Breast epithelium (tissue), 2 donors: ENCODE results near the gene CT45A5.

GRCh38 chrX:130959111-130959589 lies 56.1 kb upstream of the ENOX2 start:
- PRO-cap = no peak
- RAMPAGE, long total RNA, 2 experiments = no peak in any of the 2 experiments

DNA sequence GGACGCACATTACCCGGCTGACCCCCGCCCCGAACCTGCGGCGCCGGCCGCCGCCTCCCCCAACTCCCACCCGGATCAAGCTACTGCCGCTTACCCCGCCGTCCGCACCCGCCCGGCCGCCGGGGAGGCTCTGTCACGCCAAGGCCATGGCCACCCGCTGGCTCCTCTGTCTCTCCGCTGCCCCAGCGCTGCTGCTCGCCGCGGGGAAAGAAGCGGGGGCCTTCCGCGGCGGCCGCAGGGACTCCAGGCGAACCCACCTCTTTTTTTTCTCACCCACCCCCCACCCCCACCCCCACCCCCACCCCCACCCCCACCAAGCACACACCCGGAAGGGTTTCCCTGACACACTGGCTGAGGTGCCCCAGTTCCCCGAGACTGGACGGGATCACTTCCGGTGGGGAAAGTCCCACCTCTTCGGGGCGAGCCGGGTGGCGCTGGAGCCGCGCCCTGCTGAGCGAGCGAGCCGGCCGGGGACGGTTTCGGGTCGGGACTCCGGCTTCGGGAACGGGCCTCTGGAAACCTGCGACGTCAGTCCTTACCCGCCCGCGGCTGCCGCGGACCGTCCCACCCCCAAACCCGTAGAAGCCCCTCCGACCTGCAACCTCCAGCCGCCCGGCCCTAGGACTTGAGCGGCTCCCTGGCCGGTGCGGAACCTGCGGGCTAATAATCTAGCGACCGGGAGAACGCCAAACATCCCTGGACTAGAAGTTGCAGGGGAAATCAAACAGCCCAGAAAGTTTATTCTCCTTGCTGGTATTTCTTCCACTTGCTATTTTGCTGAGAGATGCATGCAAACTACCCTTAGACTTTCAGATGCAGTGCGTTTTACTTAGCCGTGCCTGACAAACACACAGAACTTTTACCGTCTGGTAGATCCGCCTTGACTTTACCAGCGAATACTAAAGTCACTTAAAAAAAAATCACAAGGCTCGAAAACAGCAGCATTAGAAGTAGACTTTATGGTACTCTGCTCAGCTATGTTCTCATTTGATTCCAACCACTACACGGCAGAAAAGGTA lies 1.1 kb downstream of the RAP2C start:
- PRO-cap = bidirectional peak, plus-strand start at position 417 of the sequence, minus-strand start at position 202 of the sequence
- RAMPAGE, long total RNA, 2 experiments = start-site peak on the plus strand in 2 of 2 experiments, centred at positions 425 to 447 of the sequence, 55 to 84 reads per replicate

DNA sequence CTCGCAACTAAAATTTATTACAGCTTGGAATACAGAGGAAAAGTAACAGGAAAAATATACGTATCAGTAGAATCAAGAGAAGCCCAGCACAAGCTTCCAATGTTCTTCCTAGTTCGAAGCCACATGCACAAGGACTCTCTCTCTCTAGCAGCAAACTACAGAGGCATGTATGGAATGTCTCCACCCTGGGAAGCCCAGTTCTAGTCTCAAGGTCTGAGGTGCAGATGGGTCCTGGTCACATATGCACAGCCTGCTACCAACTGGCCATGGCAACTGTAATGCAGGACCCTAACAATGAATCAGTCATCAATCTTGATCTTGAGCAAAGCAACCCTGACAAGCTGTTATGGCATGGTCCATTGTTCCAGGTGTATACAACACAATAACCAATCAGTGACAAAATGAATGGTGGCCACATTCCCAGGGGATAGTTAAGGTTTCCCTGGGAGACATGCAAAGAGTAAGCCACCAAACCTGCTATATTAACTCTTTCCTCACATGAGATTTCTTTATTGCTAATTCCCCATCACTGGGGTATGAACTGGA lies 55.8 kb downstream of the MBNL3 start:
- PRO-cap = no peak
- RAMPAGE, long total RNA, 2 experiments = no peak in any of the 2 experiments

DNA sequence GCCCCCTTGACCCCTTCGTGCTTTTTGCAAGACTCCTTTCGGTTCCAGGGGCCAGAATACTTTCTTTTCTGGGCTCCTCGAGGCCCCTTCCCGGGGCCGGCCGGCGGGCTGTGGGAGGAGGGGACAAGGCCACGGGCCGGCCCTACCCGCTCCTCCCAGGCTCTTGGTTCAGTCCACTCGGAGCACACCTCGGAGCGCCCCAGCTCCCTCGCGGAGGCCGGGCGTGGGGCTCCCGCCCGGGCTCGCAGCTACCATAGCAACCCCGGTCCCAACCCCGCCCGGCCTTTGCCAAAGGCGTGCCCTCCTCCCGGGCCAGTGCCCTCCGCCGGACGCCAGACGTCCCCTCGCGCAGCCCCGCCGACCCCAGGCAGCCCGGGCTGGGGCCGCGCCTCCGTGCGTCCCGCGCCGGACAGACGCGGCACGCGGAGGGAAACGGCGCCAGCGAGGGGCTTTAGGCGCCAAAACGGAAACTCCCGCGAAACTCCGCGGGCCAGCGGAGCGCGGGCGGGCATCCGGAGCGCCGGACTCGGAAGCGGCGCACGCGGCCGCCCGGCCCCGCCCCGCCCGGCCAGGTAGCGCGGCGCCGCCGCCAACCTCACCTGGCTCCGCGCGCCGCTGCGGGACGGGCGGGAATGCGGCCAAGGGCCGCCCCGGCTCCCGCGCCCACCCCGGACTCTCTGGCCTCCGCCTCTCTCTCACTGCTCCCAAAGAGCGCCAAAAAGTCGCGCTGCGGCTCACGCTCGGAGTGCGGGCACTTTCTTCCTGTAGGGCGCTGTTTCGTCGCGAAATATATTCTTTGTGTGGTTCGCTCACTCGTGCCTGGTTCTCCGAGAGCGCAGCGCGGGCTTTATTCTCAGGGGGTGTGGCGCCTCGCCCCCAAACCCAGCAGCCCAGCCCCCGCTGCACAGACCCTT lies 634 bp upstream of the MBNL3 start:
- PRO-cap = bidirectional peak, plus-strand start at position 171 of the sequence, minus-strand start at position 225 of the sequence; unidirectional peak, minus-strand start at position 679 of the sequence
- RAMPAGE, long total RNA, 2 experiments = no peak in any of the 2 experiments

DNA sequence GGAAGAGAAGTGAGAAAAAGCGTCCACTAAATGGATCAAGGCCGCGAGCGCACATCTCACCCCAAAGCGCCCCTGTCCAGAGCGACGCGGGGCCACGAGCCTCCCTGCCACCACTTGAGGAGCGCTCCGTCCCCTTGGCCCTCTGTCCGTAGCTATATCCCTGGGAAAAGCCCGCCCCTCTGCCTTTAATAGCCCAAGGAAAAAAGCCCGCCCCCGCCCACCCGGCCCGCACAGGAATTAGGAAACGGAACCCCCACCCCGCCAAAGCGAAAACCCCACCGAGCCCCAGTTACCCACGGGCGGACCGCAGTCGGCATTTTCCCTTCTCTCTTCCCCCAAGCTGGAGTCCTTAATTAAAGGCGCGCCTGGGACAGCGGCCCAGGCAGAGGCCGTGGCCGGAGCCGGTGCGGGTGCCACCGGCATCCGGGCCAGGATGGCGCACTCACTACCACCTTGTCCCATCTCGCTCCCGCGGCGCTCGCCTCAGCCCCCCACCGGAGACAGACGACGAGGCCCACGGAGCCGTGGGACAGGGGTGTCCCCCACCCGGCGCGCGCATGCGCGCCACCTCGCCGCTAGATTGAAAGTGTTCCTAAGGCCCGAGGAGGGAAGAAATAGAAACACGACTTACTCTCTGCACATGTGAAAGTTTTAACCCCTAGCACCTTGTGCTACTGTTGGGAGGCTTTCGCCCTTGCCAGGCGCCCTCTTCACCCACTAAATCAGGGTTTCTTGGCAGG lies 64.5 kb upstream of the CCDC160 start:
- PRO-cap = no peak
- RAMPAGE, long total RNA, 2 experiments = no peak in any of the 2 experiments

DNA sequence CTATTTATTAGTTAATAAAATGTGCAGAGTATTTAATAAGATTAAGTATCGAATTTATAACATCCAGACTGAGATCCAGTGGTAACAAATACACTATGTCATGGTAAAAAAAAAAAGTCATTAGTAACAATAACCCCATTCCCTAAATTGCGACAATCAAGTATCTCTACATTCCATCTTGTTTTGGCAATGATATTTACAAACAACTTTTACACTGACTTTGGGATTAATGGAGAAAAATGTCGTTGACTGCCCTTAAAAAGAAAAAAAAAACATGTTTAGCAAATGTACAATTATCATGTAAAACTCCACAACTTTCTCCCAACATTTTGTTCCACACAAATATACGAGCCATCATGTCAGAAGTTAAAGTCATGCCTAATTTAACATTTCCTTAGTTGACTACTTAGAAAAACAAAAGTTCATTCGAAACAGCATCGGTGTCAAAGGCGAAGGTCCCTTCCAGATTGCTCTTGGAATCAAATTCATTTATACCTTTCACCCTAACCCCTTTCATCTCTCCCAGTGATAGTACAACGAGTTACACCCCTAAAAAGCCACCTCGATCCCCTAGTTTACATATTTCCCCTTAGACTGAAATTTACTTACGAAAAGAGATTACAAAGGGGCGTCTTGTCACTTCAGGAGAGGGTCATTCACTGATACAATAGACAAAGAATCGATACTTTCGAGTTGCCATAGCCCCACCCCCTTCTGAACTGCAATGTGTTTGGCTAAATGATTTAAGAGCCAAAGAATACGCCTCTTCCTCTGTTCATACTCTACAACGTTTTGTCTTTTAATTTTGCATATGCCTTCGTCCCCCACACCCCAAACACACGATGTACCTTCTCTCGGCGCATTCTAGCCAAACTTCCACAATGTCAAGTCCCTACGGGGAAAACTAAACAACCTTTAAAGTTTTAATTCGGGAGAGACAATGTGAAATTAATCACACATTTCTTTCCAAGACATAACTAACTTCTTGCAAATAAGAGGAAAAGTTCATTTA lies 88.2 kb downstream of the HPRT1 start:
- PRO-cap = no peak
- RAMPAGE, long total RNA, 2 experiments = start-site peak on the minus strand in 1 of 2 experiments, centred at position 315 of the sequence, 7 reads per replicate

DNA sequence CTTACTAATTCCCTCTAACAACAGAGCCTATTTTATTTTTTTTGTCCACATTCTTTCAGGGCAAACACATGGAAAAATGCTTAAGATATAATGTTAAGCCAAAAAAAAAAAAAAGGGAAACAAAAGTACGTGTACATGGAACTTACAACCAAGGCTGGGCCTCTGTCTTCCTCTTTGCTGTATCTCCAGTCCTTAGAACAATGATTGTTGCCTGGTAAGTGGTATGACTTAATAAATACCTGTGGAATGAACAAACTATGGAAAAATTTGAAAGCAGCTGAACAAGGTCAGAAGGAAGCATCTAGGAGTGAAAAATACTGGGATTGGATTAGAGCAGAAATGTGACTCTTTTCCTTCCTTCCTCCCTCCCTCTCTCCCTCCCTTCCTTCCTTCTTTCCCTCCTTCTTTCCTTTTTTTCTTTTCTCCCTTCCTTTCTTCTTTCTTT lies 21.5 kb upstream of the MOSPD1 start:
- PRO-cap = no peak
- RAMPAGE, long total RNA, 2 experiments = no peak in any of the 2 experiments

GRCh38 chrX:134946986-134947423 lies 31.9 kb upstream of the MOSPD1 start:
- PRO-cap = no peak
- RAMPAGE, long total RNA, 2 experiments = no peak in any of the 2 experiments

- PRO-cap = no peak
- RAMPAGE, long total RNA, 2 experiments = no peak in any of the 2 experiments
Measured at GRCh38 chrX:135165904-135166243, 5.3 kb downstream of the CT55 start.

- PRO-cap = no peak
- RAMPAGE, long total RNA, 2 experiments = no peak in any of the 2 experiments
Measured at GRCh38 chrX:135291798-135292585, 17.3 kb upstream of the ETDC start.

DNA sequence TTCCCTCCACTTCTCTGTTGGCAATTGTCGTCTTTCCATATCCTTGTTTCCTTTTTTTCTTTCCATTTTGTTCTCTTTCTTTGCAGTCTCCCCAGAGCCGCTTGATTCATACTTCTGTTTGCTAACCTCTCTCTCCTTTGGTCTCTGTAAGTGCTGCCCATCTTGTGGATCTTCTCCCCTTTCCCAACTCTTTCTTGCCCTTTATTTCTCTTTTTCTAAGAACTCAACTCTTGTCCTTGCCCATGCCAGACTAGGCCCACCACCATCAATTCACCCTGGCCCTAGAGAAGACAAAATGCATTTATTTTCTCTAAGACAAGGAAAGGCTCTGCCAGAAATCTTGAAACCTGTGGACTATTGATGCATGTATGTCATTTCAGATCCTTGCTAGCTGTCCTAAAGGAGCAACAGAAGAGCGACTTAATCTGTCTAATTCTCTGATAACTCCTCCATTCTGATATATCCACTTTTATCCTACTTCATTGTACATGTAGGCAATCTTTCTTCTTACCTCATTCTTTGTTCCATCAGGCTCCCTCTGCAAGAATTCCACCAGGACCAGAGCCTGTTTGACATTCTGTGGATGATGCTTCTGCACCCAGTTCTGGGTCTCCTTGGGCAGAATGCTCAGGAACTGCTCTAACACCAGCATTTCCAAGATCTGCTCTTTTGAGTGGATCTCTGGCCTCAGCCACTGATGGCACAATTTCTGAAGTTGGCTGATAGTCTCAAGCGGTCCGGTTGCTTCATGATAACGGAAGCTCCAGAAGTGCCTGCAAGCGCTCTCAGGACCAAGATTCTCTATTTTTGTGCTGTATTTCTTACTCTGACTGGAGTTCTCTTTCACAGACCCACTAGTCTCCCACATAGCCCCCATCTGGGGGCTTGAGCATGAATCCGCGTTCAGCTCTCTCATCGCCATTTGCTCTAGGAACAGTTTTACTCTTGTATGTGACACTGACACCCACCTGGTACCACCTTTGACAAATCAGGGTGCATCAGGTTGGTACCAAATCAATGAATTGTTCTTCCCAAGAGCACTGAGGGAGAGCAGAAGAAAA lies 15.7 kb upstream of the ETDC start:
- PRO-cap = no peak
- RAMPAGE, long total RNA, 2 experiments = no peak in any of the 2 experiments

- PRO-cap = no peak
- RAMPAGE, long total RNA, 2 experiments = no peak in any of the 2 experiments
Measured at GRCh38 chrX:135544338-135544771, 23.9 kb downstream of the INTS6L start.

- PRO-cap = no peak
- RAMPAGE, long total RNA, 2 experiments = no peak in any of the 2 experiments
Measured at GRCh38 chrX:135740948-135741253, 27.1 kb downstream of the CT45A3 start.

GRCh38 chrX:135785422-135785818 lies at the start of gene CT45A5:
TSS of gene CT45A5 (minus strand) at chrX:135785503.
- PRO-cap = no peak
- RAMPAGE, long total RNA, 2 experiments = no peak in any of the 2 experiments

- PRO-cap = no peak
- RAMPAGE, long total RNA, 2 experiments = no peak in any of the 2 experiments
Measured at GRCh38 chrX:135973139-135973347, 745 bp downstream of the MMGT1 start.

GRCh38 chrX:136028893-136029645 lies 43.8 kb downstream of the SLC9A6 start:
- PRO-cap = no peak
- RAMPAGE, long total RNA, 2 experiments = no peak in any of the 2 experiments

- PRO-cap = no peak
- RAMPAGE, long total RNA, 2 experiments = no peak in any of the 2 experiments
Measured at GRCh38 chrX:136066768-136067702, 81.8 kb downstream of the SLC9A6 start.

GRCh38 chrX:136150029-136150517 lies 46.8 kb upstream of the FHL1 start:
- PRO-cap = no peak
- RAMPAGE, long total RNA, 2 experiments = no peak in any of the 2 experiments

DNA sequence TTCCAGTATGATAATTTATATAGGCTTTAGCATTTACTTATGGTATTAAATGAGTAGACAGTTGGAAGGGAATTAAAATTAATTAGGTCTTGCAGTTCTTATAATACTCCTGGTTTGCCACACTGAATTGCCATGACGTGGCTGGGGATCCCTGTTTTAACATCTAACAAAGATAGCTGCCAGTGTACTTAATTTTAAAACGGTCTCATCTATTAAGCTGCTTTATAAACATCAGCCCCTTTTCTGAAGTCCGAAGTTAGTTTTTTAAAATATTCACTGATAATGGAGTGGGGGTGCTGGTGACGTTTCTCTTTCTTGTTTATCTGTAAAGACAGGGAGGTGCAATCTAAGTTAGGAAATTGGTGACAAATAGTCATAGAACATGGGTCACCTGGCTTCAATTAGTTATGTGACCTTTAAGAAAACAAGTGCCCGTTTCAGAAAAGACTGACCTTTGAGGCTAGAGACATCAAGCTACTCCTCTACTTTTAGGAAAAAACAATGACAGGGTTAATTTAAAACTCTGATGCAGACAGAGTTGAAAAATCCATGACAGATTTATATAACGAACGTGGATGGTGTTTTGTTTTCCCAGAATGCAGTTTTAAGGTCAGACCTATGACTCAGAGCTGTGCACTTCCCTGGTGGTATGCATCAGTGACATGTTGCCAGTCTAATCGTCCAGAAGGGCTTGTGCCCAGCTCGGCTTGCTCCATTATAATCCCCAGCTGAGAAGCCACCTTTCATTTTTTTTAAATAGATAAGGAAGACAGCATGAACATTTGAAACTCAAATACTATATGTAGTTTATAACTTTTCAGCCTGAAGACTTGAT lies 11.4 kb upstream of the FHL1 start:
- PRO-cap = no peak
- RAMPAGE, long total RNA, 2 experiments = no peak in any of the 2 experiments

- PRO-cap = no peak
- RAMPAGE, long total RNA, 2 experiments = no peak in any of the 2 experiments
Measured at GRCh38 chrX:136209125-136209931, 12.5 kb downstream of the FHL1 start.